Mesenchymal stem cell of adipose (primary cell): ENCODE measurements around a stretch of chr1.

DNA sequence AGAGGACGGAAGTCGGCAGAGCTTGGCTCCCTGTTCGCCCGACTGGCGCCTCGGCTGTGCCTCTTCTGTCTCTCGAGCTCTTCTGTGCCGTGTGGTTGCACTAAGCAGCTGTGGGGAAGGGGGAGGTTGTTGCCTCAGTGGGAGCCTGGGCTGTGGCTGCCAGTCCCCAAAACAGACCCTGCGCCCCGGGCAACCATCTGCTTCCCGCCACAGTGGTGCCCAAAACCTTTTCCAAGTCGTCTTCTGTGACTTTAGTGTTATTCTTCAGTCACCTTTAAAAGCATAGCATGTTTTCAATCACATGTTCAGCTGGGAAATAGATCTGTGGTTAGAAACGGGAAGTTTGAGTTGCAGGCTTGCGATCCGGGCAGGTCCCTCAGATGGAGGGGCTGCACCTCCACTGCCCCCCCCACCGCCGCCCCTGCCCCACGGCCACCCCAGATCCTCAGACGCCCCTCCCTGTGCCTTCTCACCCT, 67.5 kb downstream of the FAAP20 start:
- CAGE, long polyA plus RNA, result no peak

DNA sequence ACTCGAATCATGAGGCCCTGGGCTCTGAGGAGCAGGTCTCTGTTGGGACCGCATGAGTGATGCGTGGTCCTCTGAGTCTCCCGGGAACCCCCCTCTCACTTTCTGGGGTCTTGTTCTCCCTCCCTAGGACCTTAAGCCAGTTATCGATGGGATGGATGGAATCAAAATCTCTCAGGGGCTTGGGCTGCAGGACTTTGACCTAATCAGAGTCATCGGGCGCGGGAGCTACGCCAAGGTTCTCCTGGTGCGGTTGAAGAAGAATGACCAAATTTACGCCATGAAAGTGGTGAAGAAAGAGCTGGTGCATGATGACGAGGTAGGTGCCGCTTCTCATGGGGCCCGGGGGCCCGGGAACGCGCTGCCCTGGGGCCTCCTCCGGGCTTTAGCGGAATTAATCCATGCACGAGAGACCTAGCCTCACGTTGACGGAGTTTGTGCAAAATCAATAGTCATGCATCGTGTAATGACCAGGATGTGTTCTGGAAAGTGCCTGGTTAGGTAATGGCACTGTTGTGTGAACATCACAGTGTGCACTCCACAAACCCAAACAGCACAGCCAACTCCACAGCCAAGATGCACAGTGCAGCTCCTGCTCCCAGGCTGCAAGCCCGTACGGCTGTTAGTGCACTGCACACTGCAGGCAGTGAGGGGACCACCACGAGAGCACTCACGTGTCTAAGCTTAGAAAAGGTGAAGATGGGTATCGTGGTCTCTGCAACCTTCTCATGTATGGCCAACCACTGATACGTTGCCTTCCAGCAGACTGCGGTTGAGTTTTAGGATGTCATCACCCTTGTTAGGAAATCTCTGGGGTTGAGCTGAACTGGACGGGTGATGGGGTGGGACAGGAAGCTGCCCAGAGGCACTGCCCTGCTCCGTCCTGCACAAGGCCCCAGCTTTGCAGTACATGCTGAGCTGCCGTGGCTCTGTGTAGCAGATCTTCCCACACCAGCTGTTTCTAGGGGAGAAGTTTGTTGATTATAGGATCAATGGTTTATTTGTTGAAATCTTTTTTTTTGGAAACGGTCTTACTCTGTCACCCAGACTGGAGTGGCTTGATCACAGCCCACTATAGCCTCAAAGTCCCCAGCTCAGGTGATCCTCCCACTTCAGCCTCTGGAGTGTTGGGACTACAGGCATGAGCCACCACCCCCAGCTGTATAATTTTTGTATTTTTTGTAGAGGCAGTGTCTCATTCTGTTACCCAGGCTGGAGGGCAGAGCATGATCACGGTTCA, 43.5 kb downstream of the FAAP20 start:
- CAGE, long polyA plus RNA, result no peak

DNA sequence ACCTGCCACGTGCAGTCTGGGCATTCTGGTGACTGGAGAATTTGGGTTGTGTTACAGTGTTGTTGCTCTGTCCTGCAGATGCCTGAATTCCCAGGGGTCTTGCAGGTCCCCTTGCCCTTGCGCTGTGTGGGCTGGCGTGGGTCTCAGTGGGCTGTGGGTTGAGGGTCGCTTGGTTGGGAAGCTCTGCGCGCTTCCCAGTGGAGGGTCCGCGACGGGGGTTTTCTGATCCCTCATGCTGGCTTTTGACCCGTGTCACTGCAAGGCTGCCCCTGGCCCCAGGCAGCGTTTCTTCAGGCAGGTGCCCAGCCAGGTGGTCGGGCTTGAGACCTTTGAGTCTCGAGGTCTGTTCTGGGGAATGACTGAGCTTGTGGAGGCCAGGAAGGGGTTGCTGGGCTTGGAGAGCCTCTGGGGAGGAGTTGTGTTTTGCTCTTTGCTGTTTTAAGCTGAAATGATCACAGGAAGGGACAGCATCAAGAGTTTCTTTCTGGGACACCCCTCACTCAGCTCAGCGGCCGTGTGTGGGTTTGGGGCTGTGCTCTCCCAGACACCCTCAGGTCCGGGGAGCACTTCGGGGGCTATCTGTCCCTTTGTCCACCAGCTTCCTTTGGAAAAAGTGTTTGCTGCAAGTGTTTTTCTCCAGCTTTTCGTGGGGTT, 5.4 kb downstream of the SKI start:
- CAGE, long polyA plus RNA, result no peak

DNA sequence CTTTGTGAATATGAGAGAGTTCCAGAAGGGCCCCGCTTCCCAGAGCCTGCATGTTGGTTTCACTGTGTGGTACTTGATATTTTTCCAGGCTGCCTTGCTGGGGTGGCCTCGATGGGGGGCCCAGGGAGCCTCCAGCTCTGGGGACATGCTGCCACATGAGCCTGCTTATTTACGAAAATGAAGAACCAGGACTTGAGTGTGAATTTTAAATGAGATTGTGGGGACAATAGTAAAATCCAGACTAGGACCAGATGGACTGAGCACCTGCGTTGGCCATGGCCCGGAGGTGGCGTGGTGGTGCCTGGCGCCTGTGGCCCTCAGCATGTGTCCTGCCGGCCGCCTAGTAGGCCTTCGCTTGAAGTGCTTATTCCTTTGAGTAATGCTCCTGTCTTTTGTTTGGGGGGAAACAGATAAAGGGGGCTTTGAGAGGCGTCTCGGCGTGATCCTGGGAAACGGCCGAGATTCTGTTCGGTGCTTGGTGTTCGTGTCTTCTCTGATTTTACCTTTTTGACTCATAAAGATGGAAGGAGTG, 7.5 kb downstream of the SKI start:
- CAGE, long polyA plus RNA, result no peak

GRCh38 chr1:2242942-2243998, 15.2 kb downstream of the SKI start:
- CAGE, long polyA plus RNA, result no peak

DNA sequence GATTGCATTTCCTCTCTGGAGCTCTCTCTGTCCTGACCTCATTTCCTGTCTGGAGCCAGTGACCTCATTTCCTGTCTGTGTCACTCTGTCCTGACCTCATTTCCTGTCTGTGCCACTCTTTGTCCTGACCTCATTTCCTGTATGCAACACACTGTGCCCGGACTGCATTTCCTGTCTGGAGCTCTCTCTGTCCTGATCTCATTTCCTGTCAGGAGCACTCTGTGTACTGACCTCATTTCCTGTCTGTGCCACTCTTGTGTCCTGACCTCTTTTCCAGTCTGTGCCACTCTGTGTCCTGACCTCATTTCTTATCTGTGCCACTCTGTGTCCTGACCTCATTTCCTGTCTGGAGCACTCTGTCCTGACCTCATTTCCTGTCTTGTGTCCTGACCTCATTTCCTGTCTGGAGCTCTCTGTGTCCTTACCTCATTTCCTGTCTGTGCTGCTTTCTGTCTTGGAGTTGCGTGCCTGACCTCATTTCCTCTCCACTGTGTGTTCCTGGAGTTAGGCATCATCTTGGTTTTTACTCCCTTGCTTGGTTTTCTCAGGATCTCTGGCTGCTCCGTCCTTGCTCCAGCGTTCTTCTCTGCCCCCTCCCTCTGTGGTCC, 27.8 kb downstream of the SKI start:
- CAGE, long polyA plus RNA, result no peak

DNA sequence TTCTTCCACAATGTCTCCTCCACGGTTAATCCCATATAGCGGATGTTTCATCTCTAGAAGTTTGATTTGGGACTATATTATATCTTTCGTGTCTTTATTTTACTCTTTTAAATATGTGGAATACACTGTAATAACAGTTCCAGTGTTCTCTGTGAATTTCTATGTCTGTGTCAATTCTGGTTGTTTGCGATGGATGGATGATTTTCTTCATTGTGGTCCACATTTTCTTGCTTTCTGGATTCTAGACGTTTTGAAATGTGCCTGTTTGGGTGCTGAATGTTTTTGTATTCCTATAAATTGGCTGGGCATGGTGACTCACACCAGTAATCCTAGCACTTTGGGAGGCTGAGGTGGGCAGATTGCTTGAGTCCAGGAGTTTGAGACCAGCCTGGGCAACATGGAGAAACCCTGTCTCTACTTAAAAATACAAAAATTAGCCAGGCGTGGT, 37.3 kb downstream of the SKI start:
- CAGE, long polyA plus RNA, result no peak

DNA sequence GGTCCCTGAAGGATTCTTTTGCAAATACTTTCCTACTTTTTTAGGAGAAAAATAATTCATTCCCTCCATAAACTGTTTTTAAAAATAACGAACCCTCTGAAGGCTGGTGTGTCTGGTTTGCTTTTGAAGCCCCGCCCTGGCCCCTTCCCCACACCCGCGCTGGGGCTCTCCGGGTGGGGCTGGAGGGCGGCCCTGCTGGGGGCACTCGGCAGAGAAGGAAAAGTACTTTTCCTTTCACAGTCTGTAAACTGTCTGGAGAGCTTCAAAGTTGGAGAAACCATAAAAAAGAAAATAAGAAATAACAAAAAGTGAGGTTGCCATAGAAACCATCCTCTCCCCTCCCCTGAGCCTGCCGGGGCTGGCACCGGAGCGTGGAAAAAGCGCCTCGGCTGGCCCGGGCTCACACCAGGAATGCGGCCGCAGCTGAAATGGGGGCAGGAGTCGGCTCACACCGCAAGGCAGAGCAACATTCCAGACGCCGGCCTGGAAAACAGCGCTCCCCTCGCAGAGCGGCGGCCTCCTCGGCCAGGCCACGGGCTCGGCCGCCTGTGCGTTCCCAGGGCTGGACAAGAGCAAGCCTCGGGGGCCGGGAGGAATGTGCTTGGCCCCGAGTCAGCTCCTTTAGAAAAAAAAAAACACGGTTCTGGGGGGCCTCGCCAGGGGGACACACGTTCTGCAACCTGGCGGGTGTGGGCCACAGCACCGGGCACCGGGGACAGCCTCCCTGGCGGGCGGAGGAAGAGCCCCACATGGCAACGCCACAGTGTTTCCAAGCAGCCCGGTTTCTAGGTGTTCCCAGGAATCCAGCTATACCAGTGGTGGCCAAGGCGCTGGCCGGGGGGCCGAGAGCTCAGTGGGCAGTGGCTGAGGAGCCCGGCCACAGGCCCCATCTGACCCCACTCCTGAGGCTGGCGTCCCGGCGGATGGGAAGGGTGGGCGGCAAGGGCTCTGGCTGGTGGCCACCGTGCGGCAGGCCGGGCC, 69.1 kb downstream of the MORN1 start:
- CAGE, long polyA plus RNA, result no peak

GRCh38 chr1:2389943-2390653, 1.3 kb downstream of the MORN1 start:
- CAGE, long polyA plus RNA, result no peak

- CAGE, long polyA plus RNA, result no peak
Measured at GRCh38 chr1:2534564-2535187, 4.6 kb upstream of the HES5 start.

GRCh38 chr1:2564622-2565555, 8.7 kb downstream of the TNFRSF14 start:
- CAGE, long polyA plus RNA, result no peak

- CAGE, long polyA plus RNA, result no peak
Measured at GRCh38 chr1:2570301-2570872, 14.2 kb downstream of the TNFRSF14 start.

GRCh38 chr1:2575516-2576550, 10.7 kb upstream of the PRXL2B start:
- CAGE, long polyA plus RNA, result no peak

DNA sequence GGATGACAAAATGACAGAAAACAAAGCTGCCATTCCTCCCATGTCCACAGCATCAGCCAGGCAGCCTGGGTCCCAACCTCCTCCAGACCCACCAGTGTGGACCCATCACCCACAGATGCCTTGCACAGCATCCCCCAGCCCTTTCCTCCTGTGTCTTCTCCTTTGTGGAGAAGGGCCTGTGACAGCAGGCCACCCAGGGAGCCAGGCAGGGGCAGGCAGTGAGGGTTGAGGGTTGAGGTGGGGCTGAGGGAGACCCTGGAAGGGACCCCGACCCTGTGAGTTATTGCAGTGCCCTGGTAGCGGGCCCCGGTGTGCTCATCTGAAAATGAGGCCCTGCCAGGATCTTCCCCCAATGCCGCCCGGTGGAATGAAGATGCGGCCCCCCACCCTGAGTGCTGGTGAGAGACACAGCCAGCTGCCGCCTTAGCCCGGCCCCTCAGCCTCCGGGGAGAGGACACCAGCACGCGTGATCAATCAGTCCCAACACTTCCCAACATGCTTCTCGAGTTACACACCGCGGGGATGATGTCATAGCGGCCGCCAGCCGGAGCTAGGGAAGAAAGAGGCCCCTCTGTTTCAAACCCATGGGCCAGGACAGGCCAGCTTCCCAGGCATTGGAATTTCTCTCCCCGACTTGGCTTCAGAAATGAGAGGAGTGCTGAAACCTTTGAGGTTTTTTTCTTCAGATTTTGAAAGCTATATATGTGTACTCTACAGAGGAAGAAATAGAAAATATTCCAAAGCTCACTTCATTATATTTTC, 36.1 kb upstream of the ACTRT2 start:
- CAGE, long polyA plus RNA, result no peak

GRCh38 chr1:3070795-3071265, 1.8 kb downstream of the PRDM16 start:
- CAGE, long polyA plus RNA, result no peak

GRCh38 chr1:3122307-3122864, 53.4 kb downstream of the PRDM16 start:
- CAGE, long polyA plus RNA, result no peak

DNA sequence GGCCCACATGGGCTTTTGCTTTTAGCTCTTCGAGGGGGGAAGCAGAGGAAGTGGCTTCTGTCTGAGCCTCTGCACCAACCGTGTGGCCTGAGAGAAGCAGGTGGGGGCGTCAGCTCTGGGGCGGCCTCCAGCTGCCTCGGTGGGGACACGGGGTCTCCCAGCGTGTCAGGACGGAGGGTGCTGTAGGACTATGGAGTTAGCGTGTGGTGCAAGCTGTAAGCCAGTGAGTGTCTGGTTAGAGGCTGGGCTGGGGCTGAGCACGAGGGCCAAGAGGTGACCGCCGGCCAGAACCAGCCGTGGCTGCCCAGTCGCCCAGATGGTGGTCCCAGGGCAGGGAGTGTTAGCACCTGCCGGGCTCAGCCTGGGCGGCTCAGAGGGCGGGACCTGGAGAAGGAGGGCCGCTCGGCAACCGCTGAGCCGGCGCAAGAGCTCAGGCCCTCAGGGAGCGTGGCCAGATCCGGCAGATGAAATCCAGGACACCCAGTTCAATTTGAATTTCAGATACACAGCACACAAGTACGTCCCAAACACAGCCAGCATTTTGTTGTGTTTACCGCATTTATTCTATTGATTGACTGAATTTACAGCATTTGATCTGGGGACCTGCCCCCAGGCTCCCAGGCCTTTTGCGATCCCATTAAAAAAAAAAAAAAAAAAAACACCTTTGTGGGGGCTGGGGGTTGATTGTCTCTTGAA, 87.9 kb downstream of the PRDM16 start:
- CAGE, long polyA plus RNA, result no peak

- CAGE, long polyA plus RNA, result no peak
Measured at GRCh38 chr1:3219146-3219939, 150.3 kb downstream of the PRDM16 start.

- CAGE, long polyA plus RNA, result no peak
Measured at GRCh38 chr1:3333722-3334366, 120.6 kb upstream of the ARHGEF16 start.

GRCh38 chr1:3350246-3351165, 104.0 kb upstream of the ARHGEF16 start:
- CAGE, long polyA plus RNA, result no peak